Zone of skin (tissue), 1 donor: ENCODE measurements around the gene NRDE2.

DNA sequence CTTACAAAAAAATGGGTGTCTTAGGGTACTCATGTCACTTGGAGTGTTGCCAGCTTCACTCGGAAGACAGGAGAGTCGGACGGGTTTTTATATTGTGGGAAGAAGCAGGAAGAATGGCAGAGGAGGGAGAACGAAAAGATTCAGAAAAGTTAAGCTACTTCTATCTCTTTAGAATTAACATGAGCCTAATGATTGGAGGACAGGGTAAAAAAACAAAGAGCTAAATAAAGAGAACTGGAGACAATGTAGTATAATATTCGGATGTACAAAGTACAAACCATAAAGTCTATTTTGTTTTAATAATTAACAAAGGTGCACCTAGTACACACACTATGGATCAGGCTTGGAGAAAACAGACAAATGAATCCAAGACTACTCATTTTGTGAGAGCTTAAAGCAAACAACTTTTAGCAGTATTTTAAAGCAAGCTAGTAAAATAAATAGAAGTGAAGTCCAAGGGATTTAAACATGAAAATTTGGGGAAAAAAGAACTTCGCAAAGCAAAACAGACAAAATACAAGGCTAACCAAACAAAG lies 43.8 kb downstream of the EFCAB11 start:
- RRBS = no CpG with 5 or more reads among the region's 6 CpGs

DNA sequence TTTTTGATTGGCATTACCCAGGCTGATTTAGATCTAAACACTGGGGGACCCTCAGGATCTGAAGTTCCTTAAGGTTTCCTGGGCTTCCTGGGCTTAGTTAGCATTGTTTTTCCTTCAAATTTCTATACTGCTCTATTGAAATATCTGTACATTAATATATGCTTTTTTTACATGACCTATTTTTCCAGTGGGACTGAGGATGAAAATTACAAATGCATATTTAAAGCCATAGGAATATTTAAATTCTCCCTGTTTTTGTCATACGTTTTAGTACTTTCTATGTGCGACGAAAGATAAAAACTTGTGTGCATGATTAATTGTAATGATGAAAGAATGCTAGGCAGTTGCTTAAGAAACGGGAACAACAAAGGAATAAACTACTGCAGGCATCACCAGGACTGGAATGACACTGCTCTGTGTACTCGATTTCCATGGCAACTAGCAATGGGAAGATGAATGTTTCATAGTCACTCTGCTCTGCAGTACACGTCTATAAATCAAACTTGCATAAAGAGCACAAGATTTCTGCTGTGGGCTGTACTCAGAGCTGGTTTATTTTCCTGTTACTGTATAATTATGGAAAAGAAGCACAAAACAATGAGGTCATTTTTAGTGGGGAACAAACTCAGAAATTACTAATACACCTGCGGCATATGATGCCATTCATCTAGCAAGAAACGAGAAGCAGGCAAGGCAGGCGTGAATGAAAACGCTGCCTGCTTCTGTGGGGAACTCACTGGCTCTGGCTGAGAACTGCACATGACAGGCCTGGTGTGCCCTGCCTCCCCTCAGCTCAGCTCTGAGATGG lies 41.9 kb downstream of the EFCAB11 start:
- RRBS = no CpG with 5 or more reads among the region's 10 CpGs

DNA sequence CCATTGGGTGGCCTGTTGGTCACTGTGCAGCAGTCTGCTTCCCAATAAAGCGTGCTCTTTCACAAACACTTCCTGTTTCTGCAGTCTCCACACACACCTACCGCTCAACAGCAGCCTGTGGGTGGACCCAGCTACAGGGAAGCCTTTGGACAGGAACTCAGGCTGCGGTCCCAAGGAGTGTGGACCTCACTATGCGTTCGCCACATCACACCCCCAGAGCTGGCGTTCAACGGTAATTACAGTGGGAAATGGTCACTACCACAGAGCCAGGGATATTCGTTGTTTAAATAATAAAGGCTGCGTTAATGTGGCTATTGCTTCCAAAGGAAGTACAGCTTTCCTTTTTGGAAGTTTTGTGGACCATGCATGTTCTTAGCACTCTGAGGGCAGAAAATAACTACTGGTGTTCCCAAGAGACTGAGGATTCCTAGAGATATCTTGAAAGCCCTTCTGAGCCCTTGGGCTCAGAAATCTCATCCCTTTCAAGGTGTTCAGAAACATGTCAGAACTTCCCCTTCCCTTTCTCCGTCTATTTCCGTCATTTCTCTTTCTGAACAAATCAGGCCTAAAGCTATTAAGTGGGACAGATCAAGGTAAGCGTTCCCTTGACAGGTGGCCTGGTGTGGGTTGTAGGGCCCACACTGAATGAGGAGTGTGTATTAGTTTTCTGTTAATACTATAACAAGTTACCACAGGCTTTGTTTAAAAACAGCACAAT lies 16.4 kb downstream of the PSMC1 start:
- RRBS = no CpG with 5 or more reads among the region's 12 CpGs

DNA sequence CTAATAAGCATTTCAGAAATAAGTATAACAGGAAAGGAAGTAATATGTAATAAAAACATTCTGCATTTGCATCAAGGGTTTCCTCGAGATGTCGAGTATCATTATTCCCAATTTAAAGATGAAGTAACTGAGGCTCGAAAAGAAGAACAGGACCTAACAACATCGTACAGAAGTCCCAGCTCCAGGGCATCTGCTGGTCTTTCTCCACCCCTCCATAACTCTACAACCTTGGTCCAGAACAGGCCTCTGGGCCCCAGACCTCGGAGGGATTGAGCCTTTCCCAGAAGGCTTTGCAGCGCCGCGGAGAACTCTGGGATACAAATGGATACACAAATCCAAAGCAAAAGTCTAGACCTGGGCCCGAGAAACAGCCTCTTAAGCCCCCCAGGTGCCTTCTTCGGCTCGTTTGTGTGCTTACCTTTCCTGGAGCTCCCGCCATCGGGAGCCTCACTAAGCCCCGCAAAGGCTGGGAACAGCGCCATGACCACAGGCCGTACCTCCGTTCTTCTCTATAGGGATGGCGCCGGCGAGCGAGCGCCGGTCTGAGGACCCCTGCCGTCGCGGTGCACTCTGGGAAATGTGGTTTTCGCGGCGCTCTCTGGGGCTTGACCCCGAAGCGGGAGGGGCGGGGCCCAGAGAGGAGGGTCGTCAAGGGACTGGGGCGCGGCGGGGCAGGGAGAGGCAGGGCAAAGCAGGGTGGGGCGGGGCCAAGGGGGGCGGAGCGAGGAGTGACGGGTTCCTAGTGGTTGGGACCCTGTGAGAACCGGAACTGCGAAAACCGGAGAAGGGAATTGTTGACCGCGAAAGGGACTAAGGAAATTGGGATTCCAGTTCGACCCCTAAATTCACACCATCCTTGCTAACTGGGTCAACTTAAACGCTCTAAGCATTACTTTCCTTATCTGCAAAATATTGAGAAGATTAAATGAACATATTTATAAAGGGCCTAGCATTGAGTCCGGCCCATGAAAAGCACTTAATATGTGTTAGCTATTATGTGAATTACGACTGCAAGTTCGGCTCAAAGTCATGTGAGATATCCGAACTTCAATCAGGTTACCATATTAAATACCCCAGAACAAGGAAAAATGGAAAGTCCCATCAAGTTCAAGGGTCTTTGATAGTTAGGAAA lies at the start of gene NRDE2:
Gene NRDE2 (minus strand): TSS at position 519 of the 1,132 bp plus-strand sequence.
- RRBS = no CpG with 5 or more reads among the region's 51 CpGs

DNA sequence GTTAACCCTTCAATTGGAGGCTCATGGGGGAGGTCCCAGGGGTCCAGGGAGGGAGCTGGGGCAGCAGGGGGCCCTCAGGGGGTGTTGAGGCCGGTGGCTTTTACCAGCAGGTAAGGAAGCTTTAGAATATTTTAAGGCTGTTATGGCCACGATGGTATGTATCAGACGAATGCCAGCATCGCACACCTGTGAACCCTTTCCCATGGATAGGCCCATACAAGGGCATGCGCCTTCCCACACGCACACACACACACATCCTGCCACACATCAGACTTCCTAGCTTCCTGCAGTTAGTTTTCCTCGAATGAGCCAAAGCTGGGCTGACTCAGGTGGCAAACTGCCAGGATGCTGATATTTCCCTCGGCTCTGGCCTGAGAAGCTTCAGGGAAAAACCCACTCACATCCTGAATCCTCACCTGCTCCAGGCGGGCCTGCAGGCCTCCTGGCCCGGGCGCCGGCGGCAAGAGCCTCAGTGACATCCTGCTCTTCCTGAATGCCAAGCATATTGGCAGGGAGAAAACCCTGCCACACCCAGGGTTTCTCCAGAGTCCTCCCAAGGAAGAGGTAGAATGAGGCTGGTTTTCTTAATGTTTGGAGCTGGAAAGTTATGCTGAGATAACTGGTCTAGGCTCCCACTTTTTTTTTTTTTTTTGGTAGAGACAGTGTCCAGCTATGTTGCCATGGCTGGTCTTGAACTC lies 22.4 kb downstream of the CALM1 start:
- RRBS = no CpG with 5 or more reads among the region's 13 CpGs

DNA sequence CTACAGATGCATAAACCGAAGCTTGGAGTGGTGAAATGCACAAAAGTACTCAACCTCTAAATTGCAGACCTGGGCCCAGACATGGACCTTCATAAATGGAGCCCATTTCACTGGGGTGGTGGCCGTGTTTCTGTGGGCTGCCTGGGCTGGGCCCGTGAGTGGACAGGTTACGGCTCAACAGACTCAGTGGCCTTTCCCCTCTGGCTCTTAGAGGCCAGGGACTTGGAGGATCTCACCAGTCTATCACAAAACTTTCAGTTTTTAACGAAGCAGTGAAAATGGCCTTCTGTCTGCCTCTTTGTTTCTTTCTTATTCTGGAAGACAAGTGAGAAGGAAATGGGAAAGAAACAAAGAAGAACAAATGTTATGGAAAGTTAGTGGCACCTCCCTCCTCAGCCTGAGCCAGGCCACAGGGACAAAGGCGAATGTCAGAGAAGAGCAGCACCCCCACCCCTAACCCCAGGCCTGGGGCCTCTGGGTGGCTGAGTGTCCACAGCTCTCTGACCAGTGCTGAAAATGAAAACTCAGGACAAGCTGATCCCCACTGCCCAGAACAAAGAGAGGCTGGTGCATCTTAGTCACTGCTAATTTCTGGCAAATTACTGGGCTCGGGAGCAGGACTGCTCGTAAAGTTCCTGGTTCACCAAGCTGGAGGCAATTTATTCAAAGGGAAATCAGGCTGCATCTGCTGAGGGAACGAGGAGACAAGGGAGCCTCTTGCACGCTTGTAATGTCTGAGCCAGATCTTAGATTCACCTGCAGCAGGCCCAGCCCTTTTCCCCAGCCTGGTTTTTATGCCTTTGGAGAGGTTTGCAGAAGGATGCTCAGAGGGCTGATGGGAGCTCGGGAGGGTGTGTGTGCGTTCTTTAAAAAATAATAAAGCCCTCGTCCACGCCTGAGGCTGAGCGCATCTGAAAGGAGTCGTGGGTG lies 43.1 kb downstream of the CALM1 start:
- RRBS = no CpG with 5 or more reads among the region's 16 CpGs

DNA sequence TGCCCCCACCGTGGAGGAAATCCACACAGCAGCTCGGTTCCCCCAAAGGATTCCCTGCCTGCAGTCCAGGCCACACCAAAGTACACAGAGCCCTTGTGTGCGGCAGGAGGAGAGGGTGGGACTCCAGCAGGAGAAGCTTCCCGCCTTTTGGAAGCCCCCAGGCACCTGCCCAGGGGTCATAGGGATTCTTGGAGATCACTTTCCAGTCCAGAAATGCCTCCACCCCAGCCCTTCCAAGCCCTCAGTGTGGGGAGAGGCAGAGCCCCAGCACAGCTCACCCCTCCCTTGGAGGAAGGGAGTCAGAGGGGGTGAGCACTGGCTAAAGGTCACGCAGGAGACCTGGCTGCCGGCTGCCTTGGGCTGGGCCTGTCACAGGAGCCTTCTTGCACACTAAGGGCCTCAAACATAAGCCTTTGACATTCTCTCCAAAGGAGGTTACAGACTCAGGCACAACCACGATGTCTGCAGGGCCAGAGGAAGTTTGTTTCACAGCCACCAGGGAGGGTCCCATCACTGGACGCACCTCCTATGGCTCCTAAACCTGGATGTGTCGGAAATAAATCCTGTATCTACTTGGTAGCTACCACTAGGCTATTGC lies 115.8 kb downstream of the CALM1 start:
- RRBS = no CpG with 5 or more reads among the region's 9 CpGs

GRCh38 chr14:90521125-90521825 lies 124.4 kb downstream of the CALM1 start:
- RRBS = no CpG with 5 or more reads among the region's 11 CpGs

DNA sequence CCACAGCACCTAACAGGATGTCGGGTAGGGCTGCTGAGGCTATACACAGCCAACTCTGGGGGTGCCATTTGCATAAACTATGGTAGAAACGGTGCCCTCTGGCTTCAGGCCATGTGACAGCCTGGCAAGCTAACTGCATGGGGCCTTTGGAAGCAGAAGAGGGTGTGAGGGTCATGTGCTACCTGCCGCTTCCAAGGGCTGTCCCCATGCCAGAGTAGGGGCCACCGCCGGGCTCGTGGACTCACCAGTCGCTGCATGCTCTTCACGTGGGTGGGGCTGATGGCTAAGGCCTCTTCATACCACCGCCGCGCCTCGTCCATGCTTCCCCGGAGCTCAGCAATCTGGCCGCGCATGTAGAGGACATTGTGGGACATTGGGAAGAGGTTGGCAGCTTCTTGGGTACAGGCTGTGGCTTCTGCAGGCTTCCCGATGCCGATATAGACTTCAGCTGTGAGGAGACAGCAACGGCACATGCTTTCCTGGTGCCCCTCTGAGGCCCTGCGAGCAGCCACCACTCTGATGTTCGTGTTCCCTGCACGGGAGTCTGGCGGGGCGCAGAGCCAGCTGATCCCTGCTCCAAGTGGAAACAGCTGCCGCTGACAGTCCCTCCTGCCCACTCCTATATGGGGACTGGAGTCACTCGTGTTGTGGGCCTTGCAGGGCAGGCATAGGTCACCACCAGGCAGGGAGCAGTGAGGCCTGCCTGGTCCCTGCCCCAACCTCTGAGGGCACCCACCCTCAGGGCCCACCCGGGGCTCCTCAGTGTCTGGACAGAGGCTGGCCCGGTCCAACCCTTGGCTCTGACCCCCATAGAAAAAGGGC lies 181.2 kb downstream of the CALM1 start:
- RRBS = 86% methylated on average over 8 of the region's 27 CpGs

- RRBS = no CpG with 5 or more reads among the region's 5 CpGs
Measured at GRCh38 chr14:90642124-90643069, 173.8 kb downstream of the TTC7B start.

- RRBS = no CpG with 5 or more reads among the region's 10 CpGs
Measured at GRCh38 chr14:90654708-90655658, 161.2 kb downstream of the TTC7B start.

DNA sequence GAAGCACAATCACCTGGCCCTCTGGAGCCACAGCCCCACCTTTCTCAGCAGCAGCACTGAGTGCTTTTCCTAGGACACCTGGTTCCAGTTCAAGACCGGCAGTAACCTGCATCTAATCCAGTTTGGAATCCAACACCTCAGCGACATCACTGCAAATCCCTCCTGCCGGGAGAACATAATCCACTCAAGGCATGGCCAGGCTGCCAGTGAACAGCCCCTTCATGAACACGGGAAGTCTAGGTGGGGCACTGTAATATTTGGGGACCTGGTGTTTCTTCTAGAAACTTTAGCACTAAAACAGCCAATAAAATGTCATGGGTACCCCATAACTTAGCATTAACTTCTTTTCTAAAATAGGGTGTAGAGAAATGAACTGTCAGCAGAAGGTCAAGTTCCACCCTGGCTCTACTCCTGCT lies 76.9 kb downstream of the TTC7B start:
- RRBS = 73% methylated on average over 3 of the region's 4 CpGs

DNA sequence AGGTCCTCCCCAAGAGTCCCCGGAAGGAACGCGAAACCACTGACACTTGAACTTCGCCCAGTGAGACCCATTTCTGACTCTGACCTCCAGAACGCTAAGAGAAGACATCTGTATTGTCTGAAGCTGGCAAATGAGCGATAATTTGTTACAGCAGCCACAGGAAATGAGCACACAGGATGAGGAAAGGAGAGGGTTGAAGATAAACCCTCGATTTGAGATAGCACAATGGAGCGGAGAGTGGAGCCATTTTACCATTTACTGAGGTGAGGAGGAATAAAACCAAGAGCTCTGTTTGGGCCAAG lies 15.0 kb downstream of the TTC7B start:
- RRBS = 89% methylated on average over 1 of the region's 8 CpGs

GRCh38 chr14:90803699-90804097 lies 12.5 kb downstream of the TTC7B start:
- RRBS = 14% methylated on average over 2 of the region's 10 CpGs

GRCh38 chr14:90815041-90816078 lies 870 bp downstream of the TTC7B start:
- RRBS = 3% methylated on average over 16 of the region's 38 CpGs

- RRBS = no CpG with 5 or more reads among the region's 4 CpGs
Measured at GRCh38 chr14:90850507-90851002, 34.3 kb upstream of the TTC7B start.

DNA sequence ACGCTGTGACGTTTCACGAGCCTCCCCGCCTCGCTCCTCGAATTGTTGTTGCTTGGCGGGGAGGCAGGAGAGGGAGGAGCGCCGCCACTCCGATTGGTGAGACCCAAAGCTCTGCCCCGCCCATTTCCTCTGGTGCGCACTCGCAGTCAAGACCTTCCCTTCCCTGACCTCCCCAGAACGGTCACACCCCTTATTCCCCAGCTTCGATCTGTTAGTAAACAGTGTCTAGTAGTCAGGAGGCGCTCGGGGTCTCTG lies 271 bp upstream of the RPS6KA5 start:
- RRBS = no CpG with 5 or more reads among the region's 17 CpGs

DNA sequence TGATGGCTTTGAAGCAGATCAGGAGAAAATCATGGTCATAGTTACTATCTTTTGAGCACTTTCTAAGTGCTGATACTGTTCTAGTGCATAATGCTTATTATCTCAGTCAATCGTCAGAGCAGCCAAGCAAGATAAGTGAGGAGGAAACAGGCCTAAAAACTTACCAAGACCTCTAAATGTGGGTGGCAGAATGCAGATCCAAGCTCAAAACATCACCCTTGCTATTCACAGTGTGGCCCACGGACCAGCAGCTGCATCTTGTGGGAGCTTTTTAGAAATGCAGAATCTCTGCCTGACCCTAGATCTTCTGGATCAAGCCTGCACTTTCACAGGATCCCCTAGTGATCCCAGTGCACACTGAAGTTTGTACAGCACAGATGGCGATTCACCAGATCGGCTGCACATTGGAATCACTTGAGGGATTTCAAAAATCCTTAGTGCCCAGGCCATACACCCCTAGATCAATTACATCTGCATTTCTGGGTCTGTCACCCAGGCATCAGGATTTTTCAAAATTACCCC lies 408 bp upstream of the DGLUCY start:
- RRBS = no CpG with 5 or more reads among the region's 4 CpGs

- RRBS = no CpG with 5 or more reads among the region's 6 CpGs
Measured at GRCh38 chr14:91156186-91156707, 42.4 kb downstream of the DGLUCY start.

DNA sequence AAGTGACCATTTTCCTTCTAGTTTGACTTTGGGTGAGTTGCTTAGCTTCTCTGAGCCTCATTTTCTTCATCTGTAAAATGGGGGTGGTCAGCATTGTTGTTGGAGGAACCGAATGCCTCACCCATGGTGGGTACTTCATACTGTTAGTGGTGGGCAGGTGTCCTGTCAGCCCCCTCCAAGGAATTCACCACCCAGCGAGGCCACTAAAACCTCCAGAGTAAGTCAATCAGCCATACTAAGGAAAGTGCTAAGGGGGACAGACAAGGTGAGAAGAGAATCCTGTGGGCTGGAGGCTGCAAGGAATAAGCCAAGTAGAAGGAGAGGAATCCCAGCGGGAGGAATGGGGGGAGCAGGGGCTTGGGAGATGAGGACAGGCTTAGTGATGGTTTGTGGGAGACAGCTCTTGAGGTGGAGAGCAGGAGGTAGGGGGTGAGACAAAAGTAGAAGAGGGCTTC lies 28.7 kb downstream of the GPR68 start:
- RRBS = no CpG with 5 or more reads among the region's 3 CpGs